Measurements from ENCODE around the genes EBF1 and C1QTNF2.

GRCh38 chr5:159021414-159022735 is 77.8 kb downstream of the EBF1 start:
- PRO-cap: no peak

DNA sequence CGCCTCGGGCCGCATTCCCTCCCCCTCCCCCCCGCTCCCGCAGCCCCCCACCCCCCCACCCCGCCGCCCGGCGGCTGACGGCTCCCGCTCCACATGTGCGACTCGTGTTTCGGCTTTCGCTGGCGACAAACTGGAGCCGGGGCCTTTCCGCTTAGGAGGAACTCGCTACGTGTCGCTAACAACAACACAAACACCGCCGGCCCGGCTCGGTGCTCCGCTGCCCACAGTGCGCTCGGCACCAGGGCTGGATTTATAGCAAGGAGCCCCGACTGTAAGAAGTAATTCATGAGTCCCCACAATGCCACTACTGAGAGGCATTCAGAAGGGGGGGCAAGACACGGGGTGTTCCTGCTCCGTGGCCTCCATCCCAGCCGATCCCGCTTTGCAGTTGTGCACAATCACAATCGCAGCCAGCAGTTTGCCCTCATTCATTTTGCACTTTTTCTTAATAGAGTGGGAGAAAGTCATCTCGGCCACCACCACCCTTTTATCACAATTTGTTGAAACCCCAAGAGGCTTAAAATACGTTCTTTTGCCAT is 48.3 kb downstream of the EBF1 start:
- PRO-cap: no peak

- PRO-cap: no peak
Observed at GRCh38 chr5:159090446-159090674, 9.4 kb downstream of the EBF1 start.

- PRO-cap: no peak
Observed at GRCh38 chr5:159090938-159091514, 8.7 kb downstream of the EBF1 start.

GRCh38 chr5:159098798-159099944 is at the start of gene EBF1:
TSS of gene EBF1 (minus strand) at chr5:159099916.
- PRO-cap: unidirectional peak, plus-strand start at chr5:159099138; bidirectional peak, plus-strand start at chr5:159099339, minus-strand start at chr5:159099340; unidirectional peak, minus-strand start at chr5:159099856

GRCh38 chr5:159100923-159101490 is 1.3 kb upstream of the EBF1 start:
- PRO-cap: no peak

DNA sequence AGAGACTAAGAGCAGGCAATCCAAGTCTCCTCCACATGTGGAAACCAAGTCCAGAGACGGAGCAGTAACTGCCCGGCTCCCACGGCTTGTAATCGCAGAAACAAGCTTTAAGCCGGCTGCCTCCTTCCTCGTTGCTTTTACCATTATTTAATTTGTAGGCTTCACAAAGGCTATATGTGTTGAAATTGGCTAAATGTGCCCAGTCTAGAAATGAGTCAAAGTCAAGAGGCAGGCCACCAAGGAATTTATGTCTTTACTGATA is 33.3 kb upstream of the EBF1 start:
- PRO-cap: no peak

- PRO-cap: no peak
Observed at GRCh38 chr5:159175556-159176046, 33.8 kb downstream of the RNF145 start.

DNA sequence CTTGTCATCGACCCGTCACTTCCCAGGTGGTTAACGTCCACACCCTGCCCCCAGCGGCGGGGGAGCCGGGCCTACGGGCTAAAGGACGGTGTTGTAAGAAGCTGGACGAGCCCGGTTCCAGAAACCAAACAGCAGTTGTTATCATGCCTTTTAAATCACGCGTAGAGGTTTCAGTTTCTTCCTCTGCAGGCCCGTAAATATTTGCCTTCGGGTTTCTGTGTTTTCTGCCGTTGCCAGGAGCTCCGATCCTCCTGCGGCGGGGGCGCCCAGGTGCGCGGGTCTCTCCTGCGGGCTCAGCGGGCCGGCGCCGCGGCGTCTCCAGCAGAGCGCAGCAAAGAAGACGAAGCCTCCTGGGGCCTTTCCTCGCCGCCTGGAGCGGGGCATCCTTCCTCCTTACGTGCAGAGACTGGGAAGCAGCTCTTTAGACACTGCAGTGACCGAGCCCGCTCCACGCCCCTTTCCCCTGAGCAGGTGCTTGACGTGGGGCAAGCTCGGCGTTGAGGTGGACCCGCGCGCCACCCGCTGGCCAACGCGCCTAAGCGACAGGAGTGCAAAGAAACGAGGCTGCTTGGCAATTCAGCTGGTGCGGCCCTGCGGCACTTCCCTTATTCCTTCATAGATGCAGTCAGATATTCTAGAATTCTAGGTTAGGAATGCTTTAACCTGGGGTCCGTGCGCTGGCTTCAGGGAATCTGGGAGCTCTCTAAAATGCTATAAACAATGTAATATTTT is 21.7 kb upstream of the TTC1 start:
- PRO-cap: no peak

- PRO-cap: no peak
Observed at GRCh38 chr5:160061643-160062004, 52.7 kb downstream of the TTC1 start.

GRCh38 chr5:160096553-160097298 is 22.5 kb downstream of the PWWP2A start:
- PRO-cap: no peak

DNA sequence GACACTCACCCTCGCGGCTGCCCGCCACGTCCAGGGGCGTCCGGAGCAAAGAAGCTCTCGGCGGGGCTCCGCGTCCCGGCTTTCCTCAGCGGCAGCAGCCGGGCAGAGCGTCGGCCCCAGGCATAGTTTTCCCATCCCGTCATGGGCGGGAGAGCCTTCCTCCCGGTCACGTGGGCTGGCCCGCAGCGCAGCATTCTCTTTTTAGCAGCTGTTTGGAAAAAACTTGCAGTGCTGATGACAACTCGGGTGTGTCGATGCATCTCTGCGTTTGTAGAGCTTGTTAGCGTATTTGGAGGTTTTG is at the start of gene C1QTNF2:
TSS of gene C1QTNF2 (minus strand) at position 124 of the 301 bp plus-strand sequence.
- PRO-cap: no peak

DNA sequence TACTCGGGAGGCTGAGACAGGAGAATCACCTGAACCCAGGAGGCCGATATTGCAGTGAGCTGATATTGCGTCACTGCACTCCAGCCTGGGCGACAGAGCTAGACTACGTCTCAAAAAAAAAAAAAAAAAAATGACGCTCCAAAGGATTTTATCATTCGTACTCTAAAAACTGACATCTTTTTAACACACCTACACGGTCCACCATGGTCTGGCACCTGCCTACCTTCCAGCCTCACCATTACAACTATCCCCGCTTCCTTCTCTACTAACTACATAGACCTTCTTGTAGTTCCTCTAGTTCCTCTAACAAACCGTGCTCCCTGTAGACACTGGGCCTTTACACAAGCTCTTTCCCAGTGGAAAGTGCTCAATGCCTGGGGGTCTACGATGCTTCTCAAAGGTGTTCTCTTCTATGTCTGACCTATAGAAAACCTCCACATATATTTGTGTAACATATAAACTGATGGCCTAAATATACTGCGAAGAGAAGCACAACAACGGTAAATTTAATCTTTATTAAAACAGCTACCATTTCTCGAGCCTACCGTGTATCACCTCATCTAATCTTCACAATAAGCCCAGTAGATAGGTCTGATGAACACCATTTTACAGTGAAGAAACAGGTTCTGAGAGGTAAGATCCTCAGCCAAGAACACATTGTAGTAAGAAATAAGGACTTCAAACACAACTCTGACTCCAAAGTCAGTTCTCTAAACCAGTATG is 1.0 kb downstream of the SLU7 start:
- PRO-cap: no peak

DNA sequence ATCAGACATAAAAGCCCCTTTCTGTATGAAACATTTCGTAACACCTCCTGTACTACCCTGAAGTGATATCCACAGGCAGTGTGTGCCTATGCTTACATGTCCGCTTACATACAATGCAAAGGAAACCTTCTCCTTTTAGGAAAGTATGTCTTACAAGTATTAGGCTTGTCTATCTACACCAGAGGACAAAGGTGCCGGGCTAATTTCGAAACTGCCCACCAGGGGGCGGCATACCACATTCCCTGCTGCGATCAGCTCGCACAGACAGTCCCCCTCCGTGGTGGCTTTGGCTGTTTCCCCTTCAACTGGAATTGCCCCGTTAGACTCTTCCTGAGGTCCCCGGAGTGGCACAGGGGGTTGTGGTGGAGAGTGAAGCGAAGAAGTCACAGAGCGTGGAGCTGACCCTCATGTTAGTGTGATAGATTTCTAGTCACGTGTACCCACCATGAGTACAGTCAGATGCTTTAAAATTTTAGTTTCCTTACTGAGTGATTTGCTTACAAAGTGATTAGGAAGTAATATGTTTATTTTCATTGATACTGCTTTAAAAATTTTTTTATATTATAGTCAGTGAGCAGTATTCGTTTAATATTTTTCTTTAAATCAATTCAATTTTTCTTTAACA is 17.5 kb downstream of the PTTG1 start:
- PRO-cap: no peak

- PRO-cap: no peak
Observed at GRCh38 chr5:160459057-160459589, 37.5 kb downstream of the PTTG1 start.

GRCh38 chr5:160469012-160469985 is 47.6 kb downstream of the PTTG1 start:
- PRO-cap: no peak

DNA sequence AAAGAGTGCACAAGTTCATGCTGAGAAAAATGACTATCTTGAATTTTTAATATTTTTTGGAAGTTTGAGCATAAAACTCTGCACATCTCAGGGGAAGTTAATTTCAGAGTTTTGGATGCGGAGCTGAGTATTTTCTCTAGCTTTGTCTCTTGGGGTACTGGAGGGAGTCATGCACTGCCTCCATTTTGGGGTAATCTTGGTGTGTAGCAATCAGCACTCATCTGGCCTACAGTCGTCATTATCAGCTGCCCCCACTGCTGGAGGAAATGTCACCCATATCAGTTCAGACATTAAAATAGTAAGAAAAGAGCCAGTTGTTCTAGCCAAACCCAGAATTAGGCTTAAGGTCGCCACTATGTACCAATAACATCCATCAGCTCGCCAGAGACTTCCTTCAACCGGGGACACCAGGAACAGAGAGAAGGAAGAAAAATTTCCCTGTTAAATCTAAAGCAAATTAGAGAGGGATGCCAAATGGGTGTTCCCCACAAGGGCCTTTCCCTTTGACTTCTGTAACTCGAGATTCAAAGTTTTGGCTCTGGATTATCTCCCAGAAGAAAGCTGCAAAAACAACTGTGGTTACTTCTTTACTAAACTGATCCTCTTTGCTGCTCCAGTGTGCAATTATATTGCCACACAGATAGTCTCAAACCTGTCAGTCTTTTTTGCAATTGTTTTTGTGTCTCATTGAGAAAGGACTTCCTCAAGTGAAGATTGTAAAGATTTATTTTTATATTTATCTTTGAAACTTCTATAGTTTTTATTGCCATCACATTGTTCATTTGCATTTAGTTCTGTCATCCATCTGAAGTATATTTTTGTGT is 49.2 kb downstream of the PTTG1 start:
- PRO-cap: no peak

GRCh38 chr5:160615218-160615776 is 193.6 kb downstream of the PTTG1 start:
- PRO-cap: no peak

DNA sequence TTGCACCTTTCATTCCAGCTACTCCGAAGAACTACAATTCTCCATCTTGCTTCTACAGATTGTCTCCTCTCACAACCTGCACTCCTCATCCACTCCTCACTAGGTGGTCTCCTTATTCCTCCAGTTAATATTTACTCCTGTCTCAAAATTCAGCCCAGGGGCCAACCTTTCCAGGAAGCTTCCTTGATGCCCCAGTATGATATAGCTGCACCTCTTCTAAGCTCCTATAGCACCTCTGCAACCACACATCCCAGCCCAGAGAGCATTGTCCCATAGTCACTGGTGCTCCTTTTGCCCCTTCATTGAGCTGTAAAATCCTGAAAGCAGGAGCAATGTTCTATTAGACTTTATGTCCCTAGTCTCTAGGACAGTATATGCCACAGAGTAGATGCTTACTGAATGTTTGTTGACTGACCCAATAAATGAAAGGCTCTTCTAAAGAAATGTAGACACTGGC is 205.4 kb downstream of the PTTG1 start:
- PRO-cap: no peak

DNA sequence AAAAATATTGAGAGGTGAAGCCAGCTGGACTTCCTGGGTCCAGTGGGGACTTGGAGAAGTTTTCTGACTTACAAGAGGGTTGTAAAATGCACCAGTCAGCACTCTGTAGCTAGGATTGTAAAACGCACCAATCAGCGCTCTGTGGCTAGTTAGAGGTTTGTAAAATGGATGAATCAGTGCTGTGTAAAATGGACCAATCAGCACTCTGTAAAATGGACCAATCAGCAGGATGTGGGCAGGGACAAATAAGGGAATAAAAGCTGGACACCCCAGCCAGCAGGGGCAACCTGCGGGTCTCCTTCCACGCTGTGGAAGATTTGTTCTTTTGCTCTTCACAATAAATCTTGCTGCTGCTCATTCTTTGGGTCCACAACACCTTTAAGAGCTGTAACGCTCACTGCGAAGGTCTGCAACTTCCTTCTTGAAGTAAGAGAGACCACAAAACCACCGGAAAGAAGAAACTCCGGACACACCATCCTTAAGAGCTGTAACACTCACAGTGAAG is 201.2 kb downstream of the GABRG2 start:
- PRO-cap: no peak